AG04449 (cell line): Measurements from ENCODE around the genes CRY2 and MDK.

- RRBS = 3% methylated on average over 4 of the region's 34 CpGs
Measured at GRCh38 chr11:44727827-44728439, 1.2 kb downstream of the TSPAN18 start.

DNA sequence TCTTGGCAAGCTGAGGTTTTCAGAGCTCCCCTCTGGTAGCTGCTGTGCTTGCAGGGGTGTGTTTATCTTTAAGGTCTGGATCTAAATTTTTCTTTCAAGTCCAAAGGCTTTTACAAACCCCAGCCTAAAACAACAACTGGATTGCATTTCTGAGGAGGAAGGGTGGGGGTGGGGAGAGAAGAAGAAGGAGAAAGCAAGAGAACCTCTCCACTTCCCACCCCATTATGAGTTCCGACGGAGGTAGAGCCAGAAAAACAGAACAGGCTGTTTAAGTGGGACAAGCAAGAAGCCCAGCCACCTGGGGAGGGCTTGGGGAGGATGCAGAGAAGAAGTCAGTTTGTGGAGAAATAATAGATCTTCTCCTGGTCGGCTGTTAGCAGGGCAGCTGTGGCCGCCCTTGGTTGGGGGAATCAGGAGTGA lies 77.9 kb downstream of the TSPAN18 start:
- RRBS = no CpG with 5 or more reads among the region's 4 CpGs

GRCh38 chr11:44910926-44911845 lies 39.5 kb downstream of the TP53I11 start:
- RRBS = no CpG with 5 or more reads among the region's 28 CpGs

DNA sequence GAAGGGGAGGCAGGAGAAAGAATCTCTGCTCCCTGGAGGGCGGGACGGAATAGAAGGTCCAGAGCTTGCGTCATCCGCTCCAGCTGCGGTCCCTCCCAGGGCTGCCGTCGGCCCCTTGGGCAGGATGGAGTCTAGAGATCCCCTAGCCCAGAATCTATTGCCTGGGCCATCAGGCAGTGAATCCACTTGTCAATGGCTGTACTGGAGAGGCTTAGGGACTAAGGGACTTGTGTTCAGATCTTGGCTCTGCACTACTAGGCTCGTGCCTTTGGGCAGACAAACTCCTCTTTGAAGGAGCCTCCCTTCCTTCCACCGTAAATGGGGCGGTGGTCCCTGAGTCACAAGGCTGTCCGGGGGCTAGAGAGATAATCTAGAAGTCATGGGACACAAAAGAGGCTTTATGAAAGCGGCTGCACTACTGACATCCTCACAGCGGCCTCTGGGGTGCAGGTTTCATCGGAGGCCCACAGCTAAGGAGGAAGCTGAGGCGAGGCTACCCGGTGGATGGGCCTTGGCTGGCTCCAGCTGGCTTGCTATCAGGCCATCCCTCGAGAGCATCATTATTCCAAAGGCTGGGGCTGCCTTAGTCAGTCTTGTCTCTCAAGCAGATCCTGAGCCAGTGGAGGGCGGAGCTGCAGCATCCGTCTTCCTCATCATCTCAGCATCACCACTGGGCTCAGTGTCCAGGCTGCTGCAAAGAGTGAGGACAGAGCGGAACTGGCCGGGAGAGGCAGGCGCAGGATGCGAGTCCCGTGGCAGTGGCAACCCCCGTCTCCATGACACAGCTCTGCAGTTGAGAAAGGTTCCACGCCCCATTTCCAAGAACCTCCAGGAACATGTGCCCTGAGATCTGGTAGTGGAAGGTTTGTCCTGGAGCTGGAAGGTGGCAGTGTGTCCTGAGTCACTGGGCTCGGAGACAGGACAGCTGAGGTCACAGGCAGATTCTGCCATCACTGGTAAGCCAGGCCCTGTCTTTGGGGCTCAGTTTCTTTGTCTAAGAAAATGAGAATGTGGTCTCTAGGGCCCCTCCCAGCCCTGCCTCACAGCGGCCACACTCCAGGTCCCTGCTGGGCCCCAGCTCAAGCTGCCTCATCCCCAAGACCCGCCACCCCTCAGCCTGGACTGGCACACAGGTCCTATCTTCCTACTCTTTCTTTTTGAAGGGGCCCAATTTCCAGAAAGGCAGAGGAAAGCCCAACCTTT lies 4.5 kb downstream of the TP53I11 start:
- RRBS = no CpG with 5 or more reads among the region's 29 CpGs

- RRBS = 3% methylated on average over 7 of the region's 40 CpGs
Measured at GRCh38 chr11:44950021-44950457, 644 bp downstream of the TP53I11 start.

- RRBS = no CpG with 5 or more reads among the region's 4 CpGs
Measured at GRCh38 chr11:44954934-44955606, 4.4 kb upstream of the TP53I11 start.

DNA sequence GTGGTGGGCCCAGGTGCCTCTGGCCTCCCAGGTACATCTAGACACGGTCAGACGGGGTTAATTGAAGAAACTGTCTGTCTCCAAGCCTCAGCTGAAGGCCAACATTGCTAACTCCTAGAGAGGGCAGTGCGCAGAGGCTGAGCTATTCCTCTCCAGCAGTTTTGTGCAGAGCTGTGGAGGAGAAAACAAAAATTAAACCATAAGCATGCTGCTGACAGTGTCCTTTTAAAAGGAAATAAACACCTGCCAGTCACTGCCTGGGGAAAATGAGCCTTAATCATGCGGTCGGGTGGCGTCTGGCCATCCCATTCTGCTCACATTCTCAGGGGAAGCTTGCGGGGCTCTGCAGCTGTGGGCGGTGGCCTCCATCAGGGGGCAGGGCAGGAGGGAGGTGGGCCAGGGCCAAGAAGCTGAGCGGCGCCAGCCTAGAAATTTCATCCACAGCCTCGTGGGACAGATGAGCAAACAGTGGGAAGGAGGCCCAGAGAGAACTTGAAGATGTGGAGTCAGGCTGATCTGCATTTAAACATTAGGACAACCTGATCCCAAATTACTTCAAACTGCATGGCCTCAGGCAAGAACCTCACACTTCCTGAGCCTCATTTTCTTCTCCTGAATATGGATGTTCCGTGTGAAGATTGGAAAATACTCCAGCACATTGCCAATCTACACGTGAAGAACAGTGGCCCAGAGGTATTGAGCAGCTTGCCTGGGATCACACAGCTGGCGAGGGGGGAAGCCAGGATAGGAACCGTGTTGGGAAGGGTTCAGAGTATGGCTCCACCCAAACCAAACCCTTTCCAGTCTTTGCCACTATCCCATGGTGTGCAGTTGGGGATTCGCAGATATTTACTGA lies 71.1 kb upstream of the TP53I11 start:
- RRBS = no CpG with 5 or more reads among the region's 16 CpGs

GRCh38 chr11:45333074-45333398 lies 46.9 kb upstream of the SYT13 start:
- RRBS = no CpG with 5 or more reads among the region's 10 CpGs

DNA sequence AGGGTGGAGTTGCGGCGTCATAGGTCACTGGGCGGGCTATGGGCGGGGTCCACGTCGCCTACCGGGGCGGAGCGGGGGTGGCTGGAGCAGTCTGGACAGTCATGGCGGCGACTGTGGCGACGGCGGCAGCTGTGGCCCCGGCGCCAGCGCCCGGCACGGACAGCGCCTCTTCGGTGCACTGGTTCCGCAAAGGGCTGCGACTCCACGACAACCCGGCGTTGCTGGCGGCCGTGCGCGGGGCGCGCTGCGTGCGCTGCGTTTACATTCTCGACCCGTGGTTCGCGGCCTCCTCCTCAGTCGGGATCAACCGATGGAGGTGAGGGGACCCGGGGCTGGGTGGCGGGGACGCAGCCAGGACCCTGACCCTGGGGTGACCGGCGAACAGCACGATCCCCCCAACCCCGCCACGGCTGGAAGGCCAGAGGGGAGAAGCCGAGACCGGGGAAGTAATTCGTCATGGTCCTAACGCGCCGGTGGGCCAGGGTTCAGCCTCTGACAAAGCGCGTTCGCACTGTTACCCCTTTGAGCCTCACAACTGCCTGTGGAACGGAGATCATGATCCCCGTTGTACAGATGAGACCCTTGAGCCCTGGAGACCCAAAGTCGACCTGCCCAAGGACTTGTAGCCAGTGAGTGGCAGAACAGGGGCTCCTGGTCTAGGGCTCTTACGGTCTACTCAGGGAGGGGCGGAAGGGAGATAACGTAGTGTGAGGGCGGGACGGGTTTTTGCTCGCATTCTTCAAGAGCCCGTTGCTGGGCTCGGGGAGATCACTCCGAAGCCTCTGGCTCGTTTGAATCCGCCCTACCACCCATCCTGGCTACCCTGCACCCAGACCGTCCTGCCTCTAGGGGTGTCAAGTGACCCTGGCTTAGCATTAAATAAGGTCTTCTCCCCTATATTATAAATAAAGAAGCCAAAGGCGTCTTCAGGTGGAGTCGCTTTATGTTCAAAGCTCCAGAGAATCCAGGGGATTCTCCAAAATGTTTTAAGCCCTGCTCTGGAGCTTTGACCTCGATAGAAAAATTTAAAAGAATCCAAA lies at the start of gene CRY2:
TSS of gene CRY2 (plus strand) at position 86 of the 1,040 bp plus-strand sequence.
- RRBS = 3% methylated on average over 27 of the region's 76 CpGs

- RRBS = no CpG with 5 or more reads among the region's 7 CpGs
Measured at GRCh38 chr11:45993537-45994175, 71.2 kb downstream of the LARGE2 start.

GRCh38 chr11:46096498-46097294 lies 24.6 kb downstream of the PHF21A start:
- RRBS = no CpG with 5 or more reads among the region's 4 CpGs

DNA sequence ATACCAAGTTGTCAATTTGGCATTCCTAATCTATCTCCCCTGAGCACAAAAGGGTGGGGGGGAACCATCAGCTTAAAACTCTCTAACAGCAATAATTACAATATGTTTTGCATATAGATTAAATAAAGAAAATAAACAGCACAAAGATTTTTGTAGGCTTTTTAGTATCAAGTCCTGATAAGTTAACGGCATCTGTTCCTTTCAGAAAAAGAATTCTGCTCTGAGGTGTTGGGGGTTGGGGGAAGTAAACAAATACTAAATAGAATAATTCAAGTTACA lies 15.1 kb downstream of the PHF21A start:
- RRBS = no CpG with 5 or more reads among the region's 1 CpG

DNA sequence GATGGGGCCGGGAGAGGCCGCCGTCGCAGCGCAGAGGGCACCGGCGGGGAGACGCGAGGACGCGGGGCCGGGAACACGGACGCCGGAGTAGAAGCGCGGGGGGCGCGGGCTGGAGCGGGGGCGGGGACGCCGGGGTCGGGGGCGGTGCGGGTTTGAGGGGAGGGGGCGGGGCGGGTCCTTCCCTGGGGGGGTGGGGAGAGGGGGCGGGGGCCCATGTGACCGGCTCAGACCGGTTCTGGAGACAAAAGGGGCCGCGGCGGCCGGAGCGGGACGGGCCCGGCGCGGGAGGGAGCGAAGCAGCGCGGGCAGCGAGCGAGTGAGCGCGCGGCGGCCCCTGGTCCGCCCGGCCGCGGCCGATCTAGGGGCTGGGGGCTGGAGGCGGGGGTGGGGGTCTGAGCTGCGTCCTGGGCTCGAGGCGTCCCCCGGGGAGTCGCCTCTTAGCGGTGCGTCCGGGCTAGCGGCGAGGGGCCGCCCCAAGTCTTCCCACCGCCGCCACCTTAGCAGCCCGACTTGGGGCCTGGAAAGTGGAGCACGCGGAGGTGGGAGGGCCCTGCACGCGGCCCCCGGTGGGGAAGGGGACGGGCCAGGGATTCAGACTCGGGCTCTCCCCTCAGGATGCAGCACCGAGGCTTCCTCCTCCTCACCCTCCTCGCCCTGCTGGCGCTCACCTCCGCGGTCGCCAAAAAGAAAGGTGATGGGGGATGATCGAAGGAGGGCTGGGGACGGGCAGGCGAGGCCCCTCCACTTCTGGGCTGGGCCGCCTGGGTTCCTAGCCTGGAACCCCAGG lies at the start of gene MDK:
TSS of gene MDK (plus strand) at position 227 of the 787 bp plus-strand sequence.
- RRBS = 2% methylated on average over 30 of the region's 86 CpGs

DNA sequence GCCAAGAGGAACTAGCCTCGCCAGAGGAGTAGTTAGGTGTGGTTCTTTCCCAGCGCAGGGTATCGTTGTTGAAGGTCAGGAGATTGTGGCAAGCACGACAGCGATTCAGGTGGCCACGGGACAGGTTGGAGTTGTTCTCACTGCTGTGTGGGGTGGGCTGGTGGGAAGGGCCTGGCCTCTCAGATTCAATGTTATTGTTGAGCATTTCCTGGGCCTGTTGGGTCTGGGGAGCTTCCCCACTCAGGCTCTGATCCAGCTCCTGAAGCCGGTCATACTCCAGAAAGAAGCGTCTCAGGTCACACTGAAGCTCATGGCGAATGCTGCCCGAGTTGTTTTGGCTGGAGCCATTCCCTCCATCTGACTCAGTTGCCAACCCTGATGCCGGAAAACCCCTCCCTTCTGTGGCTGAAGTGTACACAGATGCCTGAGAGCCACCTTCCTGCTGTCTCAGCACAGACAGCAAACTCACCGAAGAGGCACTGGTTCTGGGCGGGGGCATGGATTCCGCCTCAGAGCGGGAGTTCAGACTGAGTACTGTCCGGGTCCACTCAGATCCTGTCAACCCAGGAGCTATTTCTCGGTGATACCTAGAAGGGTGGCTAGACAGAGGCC lies 51.5 kb downstream of the AMBRA1 start:
- RRBS = no CpG with 5 or more reads among the region's 17 CpGs

DNA sequence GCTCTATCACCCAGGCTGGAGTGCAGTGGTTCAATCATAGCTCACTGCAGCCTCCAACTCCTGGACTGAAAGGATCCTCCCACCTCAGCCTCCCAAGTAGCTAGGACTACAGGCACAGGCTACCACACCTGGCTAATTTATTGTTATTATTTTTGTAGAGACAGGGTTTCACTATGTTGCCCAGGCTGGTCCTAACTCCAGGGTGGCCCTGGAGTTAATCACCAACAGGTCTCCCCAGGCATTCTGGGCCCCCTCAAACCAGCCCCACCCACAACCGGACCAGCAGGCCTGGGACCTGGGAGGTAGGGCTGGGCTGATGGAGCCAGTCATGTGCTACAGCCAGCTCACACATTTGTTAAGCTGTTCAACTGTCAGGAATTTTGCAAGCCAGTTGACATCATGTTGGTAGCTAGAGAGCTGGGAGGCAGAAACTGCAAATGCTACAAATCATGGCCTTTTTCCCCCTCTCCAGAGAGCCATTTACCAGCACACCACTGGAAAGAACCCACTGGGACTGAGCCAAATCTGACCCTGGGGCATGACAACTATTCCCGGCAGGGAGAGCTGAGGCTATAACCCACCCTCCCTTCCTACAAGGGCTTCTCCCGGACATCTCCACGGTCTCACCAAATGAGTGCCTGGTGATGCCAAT lies 6.9 kb downstream of the ARHGAP1 start:
- RRBS = 86% methylated on average over 1 of the region's 4 CpGs

DNA sequence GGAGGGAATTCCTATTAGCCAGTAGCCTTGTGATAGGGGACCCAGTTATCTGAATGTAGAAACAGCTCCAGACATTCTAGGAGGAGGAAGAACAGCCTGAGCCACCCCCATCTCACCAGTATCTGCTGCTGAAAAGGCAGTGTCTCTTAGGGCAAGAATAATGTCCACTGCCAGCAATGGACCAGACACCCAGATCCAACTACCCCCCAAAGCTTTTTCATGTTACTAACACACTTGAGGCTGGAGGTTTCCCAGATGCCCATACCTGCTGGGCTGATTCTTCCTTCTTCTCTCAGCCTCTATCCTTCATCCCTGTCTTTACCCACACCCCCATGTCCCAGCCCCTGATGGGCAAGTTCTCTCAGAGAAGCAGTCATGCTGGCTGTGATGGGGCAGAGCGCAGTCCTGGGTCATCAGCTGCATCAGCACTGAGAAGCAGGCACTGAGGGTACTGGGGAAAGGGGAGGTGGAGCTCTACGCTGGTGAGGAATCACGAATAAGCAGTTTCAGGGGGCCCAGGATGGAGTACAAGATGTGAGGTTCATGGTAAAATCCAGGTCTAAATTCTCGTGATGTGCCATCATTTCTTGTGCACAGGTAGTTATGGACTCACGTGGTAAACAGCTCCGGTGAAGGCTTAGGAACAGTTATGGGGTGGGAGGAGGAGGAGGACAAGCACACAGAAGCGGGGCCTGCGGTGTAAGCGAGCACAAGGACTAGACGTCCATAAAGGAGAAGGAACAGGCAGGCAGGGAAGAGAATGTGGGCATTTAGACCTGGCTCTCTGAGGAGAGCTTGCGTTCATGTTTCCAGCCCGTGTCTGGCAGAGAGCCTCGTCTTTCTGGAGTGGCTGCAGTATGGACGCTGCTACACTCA lies 12.4 kb upstream of the CKAP5 start:
- RRBS = no CpG with 5 or more reads among the region's 14 CpGs

DNA sequence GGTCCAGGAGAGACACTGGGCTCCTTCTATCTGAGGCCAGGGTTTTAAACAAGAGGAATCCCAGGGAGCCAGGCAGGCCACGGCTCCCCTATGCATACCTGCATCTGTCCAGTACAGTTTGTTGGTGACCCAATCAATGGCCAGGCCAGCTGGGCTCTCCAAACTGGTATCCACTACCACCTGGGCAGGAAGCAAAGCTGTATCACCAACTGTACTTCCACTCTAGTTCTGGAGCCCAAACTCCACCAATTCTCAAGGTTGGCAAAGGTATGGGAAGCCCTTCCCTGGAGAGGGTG lies 32.4 kb downstream of the LRP4 start:
- RRBS = no CpG with 5 or more reads among the region's 1 CpG

DNA sequence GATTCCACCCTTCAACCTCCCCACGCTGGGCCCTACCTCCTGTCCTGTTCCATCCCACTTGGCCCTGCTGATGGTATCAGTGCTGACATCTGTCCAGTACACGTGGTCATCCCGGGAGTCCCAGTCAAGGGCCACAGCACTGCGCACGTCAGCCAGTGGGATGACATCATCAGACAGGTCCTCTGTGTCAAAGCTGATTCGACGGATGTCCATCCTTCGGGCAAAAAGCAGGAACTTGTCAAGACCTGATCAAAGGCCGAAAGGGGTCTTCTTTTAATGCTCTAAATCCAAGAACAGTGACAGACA lies 32.1 kb downstream of the LRP4 start:
- RRBS = no CpG with 5 or more reads among the region's 9 CpGs

DNA sequence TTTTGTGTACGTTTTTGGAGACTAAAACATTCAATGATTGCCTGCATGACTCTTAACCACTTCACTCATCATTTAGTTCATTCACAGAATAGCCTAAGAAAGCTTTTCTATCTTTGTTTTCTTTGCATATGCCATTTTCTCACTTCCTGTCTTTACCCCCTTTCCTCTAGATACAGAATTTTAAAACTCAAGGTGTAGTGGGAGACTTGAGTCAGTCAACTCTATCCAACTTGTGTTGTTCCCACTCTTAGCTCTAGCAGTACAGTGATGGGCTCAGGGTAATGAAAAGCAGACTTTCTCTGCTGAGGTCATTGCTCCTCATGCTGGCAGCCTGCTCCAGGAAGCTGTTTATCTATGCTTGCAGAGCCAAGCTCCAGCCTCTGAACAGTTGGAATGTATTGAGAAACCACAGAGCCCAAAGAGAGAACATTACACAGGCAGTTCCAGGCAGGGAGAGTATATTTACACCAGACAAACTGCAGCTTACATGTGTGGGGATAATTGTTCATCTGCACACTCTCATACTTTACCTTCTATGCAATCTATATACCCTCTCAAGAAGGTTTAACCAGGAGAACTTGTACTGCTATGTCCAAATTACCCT lies 68.1 kb downstream of the CSTPP1 start:
- RRBS = no CpG with 5 or more reads among the region's 1 CpG

DNA sequence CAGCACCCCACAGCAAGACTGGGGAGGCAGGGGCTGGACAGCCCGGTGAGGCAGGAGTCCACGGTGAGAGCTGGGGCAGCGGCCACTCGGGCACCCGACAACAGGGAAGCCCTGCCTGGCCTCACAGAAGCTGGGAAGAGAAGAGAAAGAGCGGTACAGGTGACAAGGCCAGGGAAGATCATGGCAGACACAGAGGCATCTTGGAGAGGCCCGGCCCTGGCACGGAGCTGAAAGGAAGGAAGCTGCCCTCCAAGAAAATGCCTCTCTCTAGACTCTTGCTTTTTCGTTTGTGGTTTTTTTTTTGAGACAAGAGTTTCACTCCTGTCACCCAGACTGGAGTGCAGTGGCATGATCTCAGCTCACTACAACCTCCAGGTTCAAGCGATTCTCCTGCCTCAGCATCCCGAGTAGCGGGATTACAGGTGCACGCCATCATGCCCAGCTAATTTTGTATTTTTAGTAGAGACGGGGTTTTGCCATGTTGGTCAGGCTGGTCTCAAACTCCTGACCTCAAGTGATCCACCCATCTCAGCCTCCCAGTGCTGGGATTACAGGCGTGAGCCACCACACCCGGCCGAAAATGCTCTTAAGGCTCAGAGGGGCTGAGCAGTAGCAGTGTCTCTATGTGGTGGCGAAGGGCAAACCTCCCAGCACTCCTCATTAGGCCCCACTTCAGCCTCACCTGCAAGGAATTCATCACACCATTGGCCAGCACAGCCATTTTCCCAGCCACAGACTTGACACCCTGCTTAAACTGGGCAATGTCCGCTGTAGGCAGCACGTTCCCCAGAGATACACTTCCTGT lies 10.9 kb downstream of the ARFGAP2 start:
- RRBS = no CpG with 5 or more reads among the region's 20 CpGs